Tibial artery (tissue), 1 donor: ENCODE measurements around the gene AAMP.

- PRO-cap, result unidirectional peak, minus-strand start at chr2:217847688
These were observed 155.4 kb downstream of the TNS1 start for GRCh38 chr2:217847468-217847753.

DNA sequence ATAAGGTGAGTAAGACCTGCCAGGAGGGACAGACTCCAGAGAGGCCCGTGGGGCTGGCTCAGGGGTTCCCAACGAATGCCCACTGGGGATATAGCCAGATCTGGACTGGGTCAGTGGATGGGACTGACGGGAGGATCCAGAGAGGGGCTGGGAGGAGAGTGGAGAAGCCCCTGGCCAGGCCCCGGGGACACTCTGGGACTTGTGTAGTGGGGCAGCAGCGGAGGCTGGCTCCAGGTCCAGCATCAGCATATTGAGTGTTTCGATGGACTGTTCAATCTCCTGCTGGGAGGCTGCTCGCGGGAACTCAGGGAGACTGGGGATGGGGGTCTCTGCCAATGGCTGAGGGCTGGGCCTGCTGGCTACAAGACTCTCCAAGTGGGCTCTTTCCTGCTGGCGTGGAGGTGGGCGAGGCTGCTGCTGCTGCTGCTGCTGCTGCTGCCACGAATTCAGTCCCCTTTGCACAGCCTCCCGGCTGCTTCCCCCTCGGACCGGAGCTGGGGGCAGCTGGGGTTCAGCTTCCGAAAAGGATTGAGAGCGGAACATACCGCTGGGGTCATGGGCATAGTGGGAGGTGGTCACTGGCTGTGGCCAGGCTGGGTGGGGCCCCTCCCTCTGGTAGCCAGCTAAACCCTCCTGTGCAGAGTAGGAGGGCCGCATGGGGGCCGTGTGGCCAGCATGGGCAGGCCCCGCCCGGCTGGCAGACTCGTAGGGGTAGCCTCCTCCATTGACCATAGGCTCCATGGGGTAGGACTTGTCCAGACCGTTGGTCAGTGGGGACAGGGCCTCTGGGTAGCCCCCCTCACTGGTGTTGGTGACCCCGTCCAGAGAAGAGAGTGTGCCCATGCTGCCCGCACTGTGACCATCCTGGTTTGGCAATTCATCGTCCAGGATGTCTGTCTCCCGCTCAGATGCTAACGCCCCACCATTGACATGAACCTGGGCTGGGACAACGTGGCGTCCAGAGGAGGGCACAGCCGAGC, 154.8 kb downstream of the TNS1 start:
- PRO-cap, result unidirectional peak, minus-strand start at position 157 of the sequence; unidirectional peak, minus-strand start at position 701 of the sequence

DNA sequence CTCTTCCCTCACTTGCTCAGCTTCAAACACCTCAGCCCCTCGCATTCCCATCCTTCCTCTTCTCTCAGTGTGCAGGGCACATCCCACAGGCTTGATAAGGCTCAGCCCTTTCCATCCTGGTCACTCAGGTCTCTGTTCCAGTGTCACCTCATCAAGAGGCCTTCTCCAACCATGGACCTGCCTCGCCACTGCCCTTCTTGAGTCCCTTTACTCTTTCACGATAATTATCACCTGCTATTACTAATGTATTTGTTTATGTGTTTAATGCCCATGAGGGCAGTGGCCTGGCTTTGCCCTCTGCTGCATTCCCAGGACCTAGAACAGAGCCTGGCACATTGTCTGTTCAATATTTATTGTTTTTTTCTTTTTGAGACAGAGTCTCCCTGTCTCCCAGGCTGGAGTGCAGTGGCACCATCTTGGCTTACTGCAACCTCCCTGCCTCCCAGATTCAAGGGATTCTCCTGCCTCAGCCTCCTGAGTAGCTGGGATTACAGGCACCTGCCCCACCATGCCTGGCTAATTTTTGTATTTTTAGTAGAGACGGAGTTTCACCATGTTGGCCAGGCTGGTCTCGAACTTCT, 111.0 kb downstream of the TNS1 start:
- PRO-cap, result unidirectional peak, minus-strand start at position 62 of the sequence

DNA sequence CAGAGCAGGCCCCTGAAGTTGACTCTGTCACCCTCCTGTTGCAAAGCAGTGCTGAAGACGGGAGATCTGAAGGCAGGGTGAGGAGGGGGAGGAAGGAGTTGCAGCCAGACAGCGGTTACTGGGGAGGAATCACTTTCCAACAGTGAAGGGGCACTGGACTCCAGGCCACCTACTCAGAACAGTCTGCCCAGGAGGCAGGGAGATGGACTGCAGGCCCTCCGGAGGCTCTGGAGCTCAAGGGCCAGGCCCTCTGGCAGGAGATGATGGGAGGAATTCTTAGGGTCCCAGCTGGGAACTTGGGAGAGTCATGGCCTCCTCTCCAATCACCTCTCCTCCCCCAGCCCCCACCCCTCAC, 67.7 kb downstream of the TNS1 start:
- PRO-cap, result no peak

DNA sequence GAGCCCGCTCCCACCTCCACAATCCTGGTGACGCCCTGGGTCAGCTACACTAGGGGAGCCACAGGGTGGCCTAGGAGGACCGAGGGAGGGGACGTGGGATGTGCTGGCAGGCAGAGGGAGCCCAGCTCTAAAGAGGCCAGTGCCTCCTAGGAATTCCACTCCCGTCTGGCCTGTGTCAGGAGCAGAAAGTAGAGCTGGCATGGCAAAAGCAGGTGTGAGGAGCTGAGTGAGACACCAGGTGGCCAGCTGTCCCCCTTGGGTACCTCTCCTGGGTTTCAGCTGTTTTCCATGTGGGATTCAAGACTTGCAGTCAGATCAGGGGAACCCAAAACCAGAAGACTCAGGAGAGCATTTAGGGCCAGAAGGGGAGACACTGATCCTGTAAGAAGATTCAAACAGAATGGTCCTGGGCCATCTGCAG, 49.1 kb downstream of the TNS1 start:
- PRO-cap, result bidirectional peak, plus-strand start at position 184 of the sequence, minus-strand start at position 167 of the sequence

DNA sequence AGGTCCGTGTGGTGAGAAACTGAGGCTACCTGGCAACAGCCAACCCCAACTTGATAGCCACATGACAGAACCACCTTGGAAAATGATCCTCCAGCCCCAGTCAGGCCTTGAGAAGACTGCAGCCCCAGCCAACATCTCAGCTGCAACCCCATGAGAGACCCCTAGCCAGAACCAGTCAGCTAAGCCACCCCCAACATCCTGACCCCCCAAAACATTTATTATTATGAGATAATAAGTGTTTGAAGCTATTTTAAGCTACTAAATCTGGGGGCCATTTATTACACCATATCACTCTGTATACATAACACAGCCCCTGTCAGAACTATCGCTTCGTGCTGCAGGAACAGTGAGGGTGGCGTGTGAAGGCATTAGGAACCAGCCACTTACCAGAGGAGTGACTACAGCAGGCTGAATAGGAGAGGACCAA, 27.7 kb downstream of the TNS1 start:
- PRO-cap, result no peak

- PRO-cap, result unidirectional peak, minus-strand start at chr2:218003725; bidirectional peak, plus-strand start at chr2:218004283, minus-strand start at chr2:218004058
These were observed 1.1 kb upstream of the TNS1 start for GRCh38 chr2:218003623-218004538.

- PRO-cap, result bidirectional peak, plus-strand start at chr2:218010379, minus-strand start at chr2:218010323
These were observed 7.3 kb upstream of the TNS1 start for GRCh38 chr2:218009515-218011042.

GRCh38 chr2:218017522-218018286, 14.9 kb upstream of the TNS1 start:
- PRO-cap, result no peak

DNA sequence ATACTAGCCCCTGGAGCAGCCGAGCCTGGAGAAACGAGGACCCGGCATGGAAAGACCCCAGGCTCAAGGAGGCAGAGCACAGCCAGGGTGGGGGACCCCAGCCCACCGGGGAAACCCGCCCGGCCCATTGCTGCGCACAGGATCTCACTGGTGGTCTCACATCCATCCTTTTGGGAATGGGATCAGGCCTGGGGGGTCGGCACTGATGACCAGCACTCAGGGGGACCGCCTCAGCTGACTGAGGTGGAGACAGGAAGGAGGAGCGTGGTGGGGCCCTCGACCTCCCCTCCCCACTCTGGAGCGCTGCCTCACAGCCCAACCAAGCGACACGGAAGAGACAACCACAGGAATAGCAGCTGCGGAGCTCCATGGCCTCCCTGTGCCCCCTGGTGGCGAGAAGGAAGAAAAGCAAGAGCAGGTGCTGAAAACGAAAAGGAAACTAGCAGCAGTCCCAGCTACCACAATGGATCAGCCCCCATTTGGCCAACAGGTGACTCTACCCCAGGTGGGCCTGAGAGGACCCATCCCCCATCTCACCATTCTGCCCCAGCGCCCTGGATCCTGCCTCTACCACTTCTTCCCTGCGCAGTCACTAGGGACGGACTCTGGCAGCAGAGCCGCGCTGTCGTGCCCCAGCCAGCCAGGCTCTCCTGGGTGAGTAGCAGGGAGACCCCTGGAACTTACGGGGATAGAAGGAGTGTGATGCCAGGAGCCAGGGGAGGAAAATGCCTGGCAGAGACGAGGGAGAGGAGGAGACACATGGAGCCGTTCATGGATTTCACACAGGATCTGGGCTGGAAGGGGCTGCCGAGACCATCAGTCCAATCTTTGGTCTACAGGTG, 32.0 kb upstream of the TNS1 start:
- PRO-cap, result no peak

DNA sequence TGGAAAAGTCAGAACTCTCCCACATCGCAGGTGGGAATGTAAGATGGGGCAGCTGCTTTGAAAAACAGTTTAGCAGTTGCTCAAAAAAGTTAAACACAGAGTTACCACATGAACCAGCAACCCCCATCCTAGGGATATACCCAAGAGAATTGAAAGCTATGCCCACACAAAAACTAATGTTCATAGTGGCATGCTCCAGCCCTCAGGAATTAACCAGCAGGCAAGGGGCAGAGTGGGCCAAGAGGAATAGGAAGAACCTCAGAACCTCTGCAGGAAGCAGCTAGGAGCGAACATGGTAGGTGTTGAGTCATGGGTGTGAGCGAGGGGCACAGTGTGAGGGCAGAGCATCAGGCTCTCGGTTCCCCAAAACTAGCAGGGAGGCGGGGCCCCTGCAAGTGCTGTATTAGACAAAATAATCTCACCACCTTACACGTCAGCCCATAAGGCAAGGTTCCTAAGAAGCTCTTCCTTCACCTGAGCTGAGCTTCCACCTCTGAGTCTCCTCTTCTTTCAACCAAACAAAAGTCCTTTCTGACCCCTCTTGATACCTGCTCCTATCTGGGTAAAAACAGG, 5.6 kb upstream of the RUFY4 start:
- PRO-cap, result no peak

DNA sequence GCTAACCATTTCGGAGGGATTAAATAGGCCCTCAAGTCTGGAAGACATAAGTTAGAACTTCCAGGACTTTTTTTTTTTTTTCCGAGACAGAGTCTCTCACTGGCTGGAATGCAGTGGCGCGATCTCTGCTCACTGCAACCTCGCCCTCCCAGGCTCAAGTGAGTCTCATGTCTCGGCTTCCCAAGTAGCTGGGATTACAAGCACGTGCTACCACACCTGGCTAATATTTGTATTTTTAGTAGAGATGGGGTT, 2.2 kb downstream of the ARPC2 start:
- PRO-cap, result no peak

DNA sequence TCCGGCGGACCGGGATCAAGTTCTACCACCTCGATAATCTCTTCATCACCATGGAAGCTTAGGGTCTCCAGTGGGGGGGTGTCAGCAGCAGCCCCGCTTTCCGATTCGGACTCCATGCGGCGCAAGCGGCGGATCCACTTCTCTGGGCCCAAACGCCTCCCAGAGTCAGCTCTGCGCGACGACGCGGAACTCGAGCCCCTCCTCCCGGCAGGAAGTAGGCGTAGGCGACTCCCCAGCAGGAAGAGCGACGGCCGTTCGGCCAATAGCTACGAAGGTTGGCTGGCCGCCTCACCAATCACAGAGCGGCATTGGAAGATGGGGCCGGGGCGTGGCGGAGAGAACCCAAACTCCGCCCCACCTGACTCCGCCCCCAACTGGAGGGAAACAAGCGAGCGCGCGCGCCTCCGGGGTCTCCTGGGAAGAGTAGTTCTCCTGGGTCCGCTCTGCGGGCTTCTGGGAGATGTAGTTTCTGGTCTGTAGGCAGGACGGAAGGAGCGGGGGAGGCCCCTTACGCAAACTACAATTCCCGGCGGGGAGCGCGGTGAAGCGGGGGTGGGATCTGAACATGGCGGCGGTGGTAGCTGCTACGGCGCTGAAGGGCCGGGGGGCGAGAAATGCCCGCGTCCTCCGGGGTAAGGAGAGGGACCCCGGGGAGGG, at the start of gene AAMP:
Gene AAMP (minus strand): TSS at position 167 of the 657 bp plus-strand sequence.
- PRO-cap, result unidirectional peak, minus-strand start at position 161 of the sequence; unidirectional peak, plus-strand start at position 544 of the sequence

- PRO-cap, result no peak
These were observed 5.0 kb downstream of the PNKD start for GRCh38 chr2:218275170-218275928.

GRCh38 chr2:218406997-218407717, 7.5 kb downstream of the CTDSP1 start:
- PRO-cap, result no peak

DNA sequence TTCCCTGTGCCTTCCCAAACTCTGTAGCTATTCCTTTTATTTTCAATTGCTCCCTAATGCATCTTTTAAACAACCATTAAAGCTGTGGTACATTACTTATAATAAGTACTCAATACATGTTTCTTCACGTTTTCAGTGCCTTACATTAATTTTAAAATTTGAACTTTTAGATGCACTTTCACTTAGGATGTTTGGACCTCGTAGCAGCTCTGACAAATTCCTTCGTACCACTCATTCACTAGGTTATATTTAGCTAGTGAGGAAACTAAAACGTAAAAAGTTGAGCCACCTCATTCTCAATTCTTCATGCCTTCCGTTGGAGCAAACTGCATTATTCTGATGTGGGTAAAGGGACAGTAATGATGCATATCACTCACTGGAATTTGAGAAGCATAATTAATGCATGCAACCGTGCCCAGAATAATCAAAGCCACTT, 2.1 kb downstream of the CNOT9 start:
- PRO-cap, result no peak

DNA sequence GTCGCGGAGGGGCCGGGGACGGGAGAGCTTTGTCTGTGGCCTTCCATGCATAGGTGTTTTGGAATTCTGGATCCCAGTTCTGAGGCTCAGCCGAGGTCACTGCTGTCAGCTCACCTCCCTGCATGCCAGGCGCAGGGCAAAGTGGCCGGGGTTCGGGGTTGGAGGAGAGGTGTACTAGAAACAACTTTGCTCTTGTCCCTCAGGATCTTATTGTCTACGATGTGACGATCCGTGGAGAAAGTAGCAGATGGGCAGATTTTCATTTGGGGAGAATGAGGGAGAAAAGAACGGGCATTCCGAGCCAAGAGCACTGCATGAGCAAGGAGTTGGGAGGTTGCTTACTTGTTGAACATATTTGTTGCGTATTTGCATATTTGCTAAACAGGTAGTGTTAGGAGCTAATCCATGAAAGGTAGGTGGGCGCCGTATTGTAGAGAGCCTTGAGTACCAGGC, 377 bp downstream of the BCS1L start:
- PRO-cap, result no peak

DNA sequence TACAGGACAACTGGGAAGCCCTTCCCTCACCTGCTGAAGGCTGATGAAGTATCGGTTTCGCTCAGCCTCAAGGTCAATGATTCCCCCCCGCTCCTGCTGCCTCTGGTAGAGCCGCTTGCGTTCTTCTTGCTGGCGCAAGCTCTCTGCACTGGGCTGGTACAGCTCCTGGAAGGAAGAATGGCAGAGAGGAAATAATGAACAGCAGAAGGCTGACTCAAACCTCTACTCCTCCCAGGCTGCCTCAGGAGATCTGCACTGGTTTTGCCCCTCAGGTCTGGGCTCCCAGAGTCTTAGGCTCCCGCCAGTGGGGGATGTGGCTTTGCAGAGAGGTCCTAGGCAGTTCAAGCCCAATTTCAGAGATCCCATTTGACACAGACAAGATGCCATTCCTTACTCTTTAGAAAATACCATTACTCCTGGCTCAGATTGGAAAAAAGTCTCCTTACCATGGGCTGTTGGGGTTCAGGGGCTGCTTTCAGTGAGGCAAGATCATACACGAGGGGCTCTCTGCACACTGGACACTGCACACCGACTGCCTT, 5.3 kb downstream of the BCS1L start:
- PRO-cap, result no peak

DNA sequence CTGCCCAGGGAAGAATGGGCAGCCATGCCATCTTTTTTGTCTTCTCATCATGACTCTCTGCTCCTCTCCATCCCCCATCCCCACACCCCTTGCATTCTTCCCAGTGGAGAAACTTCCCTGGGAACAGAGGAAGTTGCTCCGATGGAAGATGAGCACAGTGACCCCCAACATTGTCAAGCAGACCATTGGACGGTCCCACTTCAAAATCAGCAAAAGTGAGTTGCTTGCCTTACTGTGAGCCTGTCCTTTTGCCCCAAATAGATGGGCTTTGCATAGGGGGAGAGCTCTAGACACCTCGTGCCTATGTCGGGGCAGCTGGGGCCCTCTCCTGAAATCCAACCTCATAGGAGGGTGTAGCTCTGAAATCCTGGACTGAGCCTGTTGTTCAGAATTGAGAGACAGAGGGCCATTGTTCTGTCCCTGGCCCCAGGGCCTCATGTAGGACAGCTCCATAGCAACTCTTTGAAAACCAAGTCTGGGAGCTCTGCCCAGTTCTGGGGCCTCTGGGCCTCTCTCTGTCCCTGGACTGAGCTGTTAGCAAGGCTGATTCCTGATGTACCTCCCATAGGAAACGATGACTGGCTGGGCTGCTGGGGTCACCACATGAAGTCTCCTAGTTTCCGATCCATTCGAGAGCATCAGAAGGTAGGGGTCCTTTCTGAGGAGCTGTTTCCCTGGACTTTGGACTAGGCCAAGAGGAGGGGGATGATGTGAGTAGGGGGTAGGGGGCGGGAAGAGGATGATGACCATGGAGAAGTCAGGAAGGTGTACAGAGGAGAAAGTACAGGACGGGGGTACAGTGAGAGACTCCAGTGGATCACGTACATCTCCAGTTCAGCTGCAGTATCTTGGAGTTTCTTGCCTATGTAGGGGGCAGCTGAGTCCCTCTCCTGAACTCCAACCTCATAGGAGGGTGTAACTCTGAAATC, 35.2 kb downstream of the TTLL4 start:
- PRO-cap, result no peak

GRCh38 chr2:218755918-218756345, 26.0 kb upstream of the CYP27A1 start:
- PRO-cap, result no peak